ENCODE data around the genes ZBTB44, ADAMTS15 and OPCML.

DNA sequence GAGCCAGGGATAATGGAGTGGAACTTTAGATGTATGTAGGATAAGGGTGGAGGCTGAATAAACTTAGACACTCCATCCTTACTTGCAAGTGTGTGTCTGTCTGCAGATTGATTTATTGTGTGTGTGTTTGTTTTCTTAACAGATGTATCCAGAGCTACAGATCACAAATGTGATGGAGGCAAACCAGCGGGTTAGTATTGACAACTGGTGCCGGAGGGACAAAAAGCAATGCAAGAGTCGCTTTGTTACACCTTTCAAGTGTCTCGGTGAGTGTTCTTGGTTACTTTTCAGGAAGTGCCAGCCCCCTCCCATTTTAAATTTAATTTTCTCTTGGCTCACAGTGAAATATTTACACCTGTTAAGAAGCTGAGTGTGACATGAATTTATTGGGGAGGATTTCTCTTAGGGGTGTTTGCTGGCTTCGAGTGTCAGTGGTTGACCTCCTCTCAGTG, 40.7 kb downstream of the APLP2 start:
- PRO-cap, 4 experiments = no peak in any of the 4 experiments
- RAMPAGE, long total RNA, 4 experiments = start-site peak on the plus strand in 1 of 4 experiments, centred at position 191 of the sequence, 207 reads per replicate

GRCh38 chr11:130121405-130122048, 38.1 kb upstream of the ST14 start:
- PRO-cap, 4 experiments = no peak in any of the 4 experiments
- RAMPAGE, long total RNA, 4 experiments = no peak in any of the 4 experiments

- PRO-cap, 4 experiments = no peak in any of the 4 experiments
- RAMPAGE, long total RNA, 4 experiments = no peak in any of the 4 experiments
Observed at GRCh38 chr11:130144013-130145232, 15.2 kb upstream of the ST14 start.

- PRO-cap, 4 experiments = no peak in any of the 4 experiments
- RAMPAGE, long total RNA, 4 experiments = no peak in any of the 4 experiments
Observed at GRCh38 chr11:130162507-130163243, 3.1 kb downstream of the ST14 start.

- PRO-cap, 4 experiments = no peak in any of the 4 experiments
- RAMPAGE, long total RNA, 4 experiments = no peak in any of the 4 experiments
Observed at GRCh38 chr11:130181045-130182319, 21.9 kb downstream of the ST14 start.

GRCh38 chr11:130229153-130230042, 69.8 kb downstream of the ST14 start:
- PRO-cap, 4 experiments = no peak in any of the 4 experiments
- RAMPAGE, long total RNA, 4 experiments = no peak in any of the 4 experiments

DNA sequence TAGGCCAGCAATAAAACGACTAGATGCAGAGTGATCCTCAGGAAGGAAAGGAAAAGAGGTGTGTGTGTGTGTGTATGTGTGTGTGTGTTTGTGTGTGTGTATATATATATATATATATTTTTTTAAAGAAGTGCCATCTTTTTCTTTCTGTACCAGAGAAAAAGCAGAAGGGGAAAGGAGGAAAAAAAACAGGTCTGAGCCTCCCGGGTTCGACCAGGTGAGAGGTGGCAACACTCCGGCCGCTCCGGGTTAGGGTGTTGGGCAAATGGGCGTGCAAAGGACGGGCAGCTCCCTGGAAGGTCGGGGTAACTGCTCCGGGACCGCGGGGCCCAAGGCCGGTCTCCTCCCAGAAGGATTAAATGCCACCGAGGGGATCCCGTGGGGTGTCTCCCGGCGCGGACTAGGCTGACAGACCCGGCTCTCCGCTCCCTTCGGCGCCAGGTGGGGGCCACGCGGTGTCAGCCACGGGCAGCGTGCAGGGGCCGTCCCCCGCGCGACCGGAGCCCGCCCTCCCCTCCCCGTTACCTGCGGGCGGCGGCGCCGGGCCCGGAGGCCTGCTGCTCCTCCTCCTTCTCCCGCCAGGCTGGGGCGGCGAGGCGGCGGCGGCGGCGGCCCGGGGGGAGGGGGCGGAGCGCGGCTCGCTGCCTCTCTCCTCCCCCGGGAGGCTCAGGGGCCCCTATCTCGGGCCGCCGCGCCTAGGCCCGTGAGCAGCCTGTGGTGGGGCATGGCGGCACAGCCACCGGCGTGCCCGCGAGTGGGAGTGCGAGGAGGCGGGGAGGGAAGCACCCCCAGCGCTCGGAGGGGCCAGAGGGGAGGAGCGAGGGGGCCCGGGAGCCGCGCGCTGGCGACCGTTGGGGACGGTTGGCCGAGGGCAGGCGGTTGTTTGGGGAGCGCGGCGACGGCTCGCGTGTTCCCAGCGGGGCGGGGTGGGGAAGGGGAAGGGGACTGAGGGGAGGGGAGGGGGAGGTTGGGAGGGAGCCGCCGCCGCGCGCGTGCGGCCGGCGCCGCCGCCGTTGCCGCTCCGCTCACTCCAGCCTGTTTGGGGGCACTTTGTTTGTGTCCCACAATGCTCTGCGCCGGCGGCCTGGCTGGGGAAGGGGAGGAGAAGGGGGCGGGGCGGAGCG, at the start of gene ZBTB44:
Gene ZBTB44 (minus strand): TSS at position 1,068 of the 1,124 bp plus-strand sequence.
- PRO-cap, 4 experiments = peak in 4 of 4 experiments; most common plus-strand start position 807 of the sequence (in 3); most common minus-strand start position 1,034 of the sequence (in 4)
- RAMPAGE, long total RNA, 4 experiments = no peak in any of the 4 experiments

GRCh38 chr11:130447979-130449255, at the start of gene ADAMTS15:
Gene ADAMTS15 (plus strand): TSS chr11:130448645.
- PRO-cap, 4 experiments = peak in 3 of 4 experiments; most common plus-strand start chr11:130448645 (in 3); most common minus-strand start chr11:130448410 (in 2)
- RAMPAGE, long total RNA, 4 experiments = start-site peak on the plus strand in 2 of 4 experiments, at chr11:130448642-130448652 at its widest, 34 to 56 reads per replicate

DNA sequence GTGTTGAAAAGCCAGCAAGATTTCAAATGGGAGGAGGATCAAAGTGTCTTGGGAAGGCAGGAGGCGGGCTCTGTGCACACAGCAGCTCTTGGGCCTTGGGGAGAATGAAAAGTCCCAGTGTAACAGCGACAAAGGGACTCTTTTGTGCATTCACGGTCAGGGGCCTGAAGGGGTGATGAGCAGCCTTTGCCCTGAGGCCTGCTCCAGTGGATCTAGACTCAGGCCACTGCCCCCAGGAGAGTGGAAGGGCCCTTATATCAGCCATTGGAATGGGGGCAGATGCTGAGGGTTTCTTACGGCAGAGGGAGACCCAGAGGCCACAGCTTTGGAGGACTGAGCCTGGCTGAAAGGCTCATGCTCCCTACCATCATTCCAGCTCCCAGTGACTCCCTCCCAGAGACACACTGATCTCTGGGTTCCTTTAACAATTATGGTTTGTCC, 135.5 kb downstream of the ADAMTS15 start:
- PRO-cap, 4 experiments = no peak in any of the 4 experiments
- RAMPAGE, long total RNA, 4 experiments = no peak in any of the 4 experiments

DNA sequence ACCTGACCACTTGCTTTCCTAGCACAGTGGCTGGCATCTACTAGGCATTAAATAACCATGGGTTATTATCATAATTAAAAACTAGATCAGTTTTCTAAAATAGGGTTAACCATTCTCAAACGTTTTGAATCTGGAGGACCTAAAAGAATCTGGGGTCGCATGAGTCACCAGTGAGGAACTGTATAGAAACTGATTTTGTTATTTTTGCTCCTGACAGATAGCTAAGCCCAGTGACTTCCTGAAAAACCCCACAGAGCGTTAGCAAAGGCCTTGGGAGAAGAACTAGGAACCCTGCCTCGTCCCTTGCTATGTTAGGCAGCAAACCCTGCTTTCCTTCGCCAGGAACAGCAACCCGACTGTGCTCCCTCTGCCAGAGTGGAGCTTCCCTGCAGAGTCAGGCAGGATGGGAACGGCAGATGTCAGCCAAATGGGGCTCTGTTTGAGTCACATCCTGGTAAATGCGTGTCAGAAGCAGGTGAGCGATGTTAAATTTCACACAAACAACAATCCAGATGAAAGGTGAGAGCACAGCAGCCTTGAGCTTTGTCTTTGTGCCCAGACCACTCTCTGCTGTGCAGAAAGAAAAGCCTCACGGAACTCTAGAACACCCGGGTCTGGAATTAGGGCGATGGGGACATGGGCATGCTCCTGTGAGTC, 186.5 kb downstream of the ADAMTS15 start:
- PRO-cap, 4 experiments = no peak in any of the 4 experiments
- RAMPAGE, long total RNA, 4 experiments = no peak in any of the 4 experiments

GRCh38 chr11:130645400-130646029, 197.1 kb downstream of the ADAMTS15 start:
- PRO-cap, 4 experiments = no peak in any of the 4 experiments
- RAMPAGE, long total RNA, 4 experiments = no peak in any of the 4 experiments

DNA sequence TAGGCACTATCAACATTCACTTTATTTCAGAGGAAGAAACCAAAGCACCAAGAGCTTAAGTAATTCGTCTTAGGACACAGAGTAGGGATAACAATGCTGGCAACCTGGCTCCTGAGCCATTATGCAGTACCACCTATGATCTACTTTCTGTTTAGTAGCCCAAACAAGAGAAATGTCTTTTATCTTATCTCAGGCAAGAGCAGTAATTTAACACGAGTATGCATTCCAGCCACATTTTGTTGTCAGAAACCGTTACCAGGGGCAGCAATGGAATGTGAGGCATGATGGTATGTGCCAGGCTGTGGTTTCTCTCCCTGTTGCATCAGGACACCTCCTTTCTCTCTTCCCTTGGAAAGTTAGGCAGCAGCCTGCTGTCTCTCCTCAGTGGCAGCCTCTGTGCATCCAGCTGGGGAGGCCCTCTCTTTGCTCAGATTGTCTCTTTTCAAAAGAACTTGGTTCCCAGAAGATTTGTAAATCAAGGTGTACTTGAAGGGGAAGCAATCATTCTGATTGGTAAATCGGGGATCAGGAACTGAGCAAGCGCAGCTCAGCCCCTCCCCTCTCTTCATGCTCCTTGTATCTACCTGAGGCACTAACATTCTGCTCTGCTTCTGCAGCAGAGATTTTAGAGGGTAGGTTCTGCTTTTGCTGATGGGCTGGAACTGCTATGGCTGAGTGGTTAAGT, 229.1 kb downstream of the ADAMTS15 start:
- PRO-cap, 4 experiments = no peak in any of the 4 experiments
- RAMPAGE, long total RNA, 4 experiments = no peak in any of the 4 experiments

GRCh38 chr11:130726017-130726723, 190.1 kb downstream of the SNX19 start:
- PRO-cap, 4 experiments = no peak in any of the 4 experiments
- RAMPAGE, long total RNA, 4 experiments = no peak in any of the 4 experiments

DNA sequence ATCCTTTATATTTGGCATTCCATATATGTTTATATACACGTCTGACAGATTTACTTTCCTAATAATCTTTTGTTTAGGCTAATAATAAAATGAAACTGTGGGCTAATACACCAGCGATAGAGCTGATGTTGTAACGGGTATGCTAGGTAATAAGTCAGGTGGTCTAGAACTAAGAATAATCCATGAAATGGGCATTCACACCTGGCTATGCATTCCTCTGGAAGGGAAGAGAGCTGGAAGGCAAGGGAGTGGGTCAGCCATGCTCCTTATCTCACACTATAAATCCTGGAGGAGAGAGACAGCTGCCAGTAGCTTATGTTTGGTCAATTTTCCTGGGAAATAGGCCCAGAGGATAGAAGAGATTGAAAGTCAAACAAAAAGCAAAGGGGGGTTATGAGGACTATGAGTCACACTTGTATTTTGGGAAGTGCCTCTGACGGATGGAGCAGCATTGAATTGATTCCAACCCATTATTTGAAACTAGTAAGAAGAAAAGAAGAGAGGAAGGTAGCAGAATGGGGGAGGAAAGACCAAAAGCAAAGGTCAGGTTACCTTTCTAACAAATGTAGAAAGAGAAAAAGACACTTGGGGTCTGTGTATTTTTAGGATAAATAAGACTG, 25.0 kb downstream of the SNX19 start:
- PRO-cap, 4 experiments = no peak in any of the 4 experiments
- RAMPAGE, long total RNA, 4 experiments = no peak in any of the 4 experiments

GRCh38 chr11:131488229-131488795, 117.9 kb downstream of the NTM start:
- PRO-cap, 4 experiments = no peak in any of the 4 experiments
- RAMPAGE, long total RNA, 4 experiments = no peak in any of the 4 experiments

DNA sequence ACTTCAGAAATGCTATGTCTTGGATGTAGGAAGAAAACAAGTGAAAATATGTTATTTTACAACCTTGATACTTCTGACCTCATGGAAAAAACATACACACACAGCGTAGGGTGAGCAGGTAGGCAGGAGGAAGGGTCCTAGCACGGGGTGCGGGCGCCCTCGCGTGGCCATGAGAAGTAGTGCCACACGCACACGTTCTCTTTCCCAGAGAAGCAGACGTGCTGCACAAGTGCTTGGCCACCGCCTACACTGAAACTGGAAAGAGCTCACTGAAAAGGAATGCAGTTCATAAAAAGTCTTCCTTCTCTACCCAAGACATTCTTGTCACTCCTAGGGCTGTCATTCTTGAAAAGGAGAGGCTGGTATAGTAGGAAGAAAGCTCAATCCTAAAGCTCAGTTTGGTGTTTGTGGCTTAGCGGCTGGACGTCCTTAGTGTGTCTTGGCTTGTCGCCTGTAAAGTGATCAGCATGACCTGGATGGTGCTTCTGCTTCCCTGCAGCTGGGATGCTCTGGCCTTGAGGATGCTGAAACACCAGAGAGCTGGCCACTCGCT, 303.6 kb downstream of the NTM start:
- PRO-cap, 4 experiments = no peak in any of the 4 experiments
- RAMPAGE, long total RNA, 4 experiments = no peak in any of the 4 experiments

DNA sequence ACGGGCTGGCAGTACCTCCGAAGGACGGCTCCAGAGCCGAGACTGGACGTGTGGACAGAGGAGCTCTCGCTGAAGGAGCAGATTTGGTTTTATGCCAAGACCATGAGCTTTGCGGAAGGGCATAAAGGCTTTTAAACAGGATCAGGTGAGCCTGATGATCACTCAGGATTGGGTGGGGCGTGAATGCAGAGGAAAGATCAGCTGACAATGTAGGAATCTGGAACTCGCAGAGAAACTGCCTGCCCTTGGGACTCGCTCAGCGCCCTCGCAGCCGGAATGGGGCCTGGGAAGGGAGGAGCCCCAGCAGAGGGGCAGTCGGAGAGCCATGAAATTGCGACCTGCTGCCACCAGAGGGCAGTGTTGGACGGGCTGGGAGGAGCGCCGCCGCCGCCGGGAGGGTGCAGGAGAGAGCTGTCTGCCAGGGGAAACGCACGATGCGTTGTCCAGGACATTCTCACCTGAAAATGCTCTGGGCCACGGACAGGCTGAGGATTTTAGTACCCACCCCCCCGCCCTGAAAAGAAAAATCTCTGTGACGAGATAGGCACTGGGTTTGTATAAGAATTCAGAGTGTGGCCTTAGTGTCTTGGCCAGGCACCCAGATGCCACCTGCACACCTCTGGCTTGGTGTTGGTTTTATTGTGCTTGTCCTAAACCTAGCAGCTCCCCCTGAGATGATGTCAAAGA, 324.4 kb downstream of the NTM start:
- PRO-cap, 4 experiments = no peak in any of the 4 experiments
- RAMPAGE, long total RNA, 4 experiments = no peak in any of the 4 experiments

GRCh38 chr11:133082579-133083661, 449.4 kb downstream of the OPCML start:
- PRO-cap, 4 experiments = no peak in any of the 4 experiments
- RAMPAGE, long total RNA, 4 experiments = no peak in any of the 4 experiments

DNA sequence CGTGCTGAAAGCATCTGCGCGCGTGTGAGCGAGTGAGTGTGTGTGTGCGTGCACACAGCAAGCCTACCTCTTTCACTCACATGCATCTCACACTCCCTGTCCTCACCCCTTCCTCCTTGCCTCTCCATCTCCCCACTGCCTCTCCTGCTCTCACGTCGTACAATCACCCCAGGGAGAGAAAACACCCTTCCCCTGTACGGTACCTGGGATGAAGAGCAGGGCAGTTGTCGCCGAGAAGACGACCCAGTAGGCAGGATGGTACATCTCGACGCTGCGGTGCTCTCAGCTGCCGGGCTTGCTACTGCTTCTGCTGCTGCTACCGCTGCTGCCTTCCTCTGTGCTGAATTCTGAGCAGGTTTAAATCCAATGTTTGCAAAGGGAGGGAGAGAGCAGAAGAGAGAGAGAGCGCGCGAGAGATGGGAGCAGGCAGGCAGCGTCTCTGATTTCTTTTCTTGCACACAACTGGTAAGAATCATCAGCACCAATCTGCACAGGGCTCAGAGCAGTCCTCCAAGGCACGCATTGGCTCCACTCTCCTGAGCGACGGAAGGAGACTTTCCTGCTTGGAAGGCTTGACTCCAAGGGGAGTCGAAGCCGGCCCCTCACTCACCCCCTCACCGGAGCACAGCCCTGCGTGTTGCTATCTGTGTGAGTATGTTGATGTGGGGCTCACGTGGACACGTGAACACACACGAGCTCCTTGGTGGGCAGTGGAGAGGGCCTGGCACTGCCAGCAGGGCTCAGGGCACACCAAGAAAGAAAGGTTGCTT, at the start of gene OPCML:
Gene OPCML (minus strand): TSS at position 441 of the 770 bp plus-strand sequence.
- PRO-cap, 4 experiments = no peak in any of the 4 experiments
- RAMPAGE, long total RNA, 4 experiments = no peak in any of the 4 experiments

GRCh38 chr11:133541477-133542160, 9.3 kb upstream of the OPCML start:
- PRO-cap, 4 experiments = no peak in any of the 4 experiments
- RAMPAGE, long total RNA, 4 experiments = no peak in any of the 4 experiments